ENCODE measurements around a stretch of chr13.

DNA sequence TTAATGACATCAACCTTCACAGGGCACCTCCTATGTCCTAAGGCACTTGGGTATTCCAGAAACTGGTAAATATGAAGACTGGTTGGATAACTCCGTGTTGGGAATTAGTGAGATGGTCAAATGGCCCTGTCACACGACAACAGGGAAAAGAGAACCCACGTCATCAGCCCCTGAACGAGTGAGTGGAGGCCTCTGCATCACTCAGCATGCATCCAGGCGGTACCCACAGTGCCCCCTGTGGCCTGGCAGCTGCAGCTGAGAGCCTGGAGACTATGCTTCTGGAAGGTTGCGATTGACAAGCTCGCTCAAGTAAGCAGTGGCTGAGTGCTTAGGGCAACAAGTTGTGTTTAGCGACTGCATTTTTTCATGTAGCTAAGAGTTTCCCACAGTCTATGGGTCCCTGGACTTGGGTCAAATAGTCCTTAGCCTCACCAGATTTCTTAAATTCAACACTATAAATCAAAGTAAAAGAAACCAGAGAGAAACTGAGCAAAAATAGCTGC lies 55.9 kb downstream of the COL4A2 start:
- PRO-cap: no peak

DNA sequence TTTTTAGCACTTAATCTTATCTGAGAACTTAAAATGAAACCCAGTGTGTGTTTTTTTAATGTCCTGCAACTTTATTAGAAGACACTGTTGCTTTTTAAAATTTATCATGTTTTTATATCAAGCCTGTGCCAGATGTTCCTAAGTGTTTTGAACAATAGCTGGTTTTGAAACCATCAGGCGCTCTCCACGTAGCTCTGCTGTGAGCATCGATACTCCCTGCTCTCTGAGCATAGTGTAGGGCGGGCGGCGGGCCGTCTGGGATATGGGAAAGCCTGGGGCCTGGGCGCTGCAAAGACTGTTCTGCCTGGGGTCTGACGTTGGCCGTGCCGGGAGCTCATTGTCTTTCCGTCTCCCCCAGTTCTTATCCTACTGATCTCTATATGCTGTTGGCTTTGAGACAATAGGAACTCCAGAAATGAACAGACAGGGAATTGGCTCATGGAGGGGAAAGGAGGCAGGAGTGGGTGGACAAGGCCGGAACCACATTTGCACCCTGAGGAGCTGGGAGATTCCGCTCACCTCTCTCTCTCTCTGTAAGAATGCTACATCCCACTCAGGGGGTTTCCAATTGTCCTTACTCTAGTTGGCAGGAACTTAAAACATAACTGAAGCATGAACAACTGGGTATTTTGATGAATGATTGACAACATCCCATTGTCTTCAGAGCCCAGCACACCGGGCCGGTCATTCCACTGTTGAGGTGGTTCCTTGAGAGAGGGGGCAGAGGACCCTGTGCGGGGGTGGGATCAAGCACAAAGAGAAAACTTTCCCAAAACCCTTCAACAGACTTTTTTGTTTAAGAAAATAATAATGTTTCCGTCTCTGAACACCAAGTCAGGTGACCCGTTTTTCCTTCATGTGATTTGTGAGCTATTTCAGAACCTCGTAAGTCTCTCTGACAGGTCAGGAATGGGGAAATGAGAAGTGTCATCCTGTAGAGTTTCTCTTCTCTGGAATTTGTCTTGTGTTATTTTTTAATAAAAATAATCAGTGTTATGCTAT lies 64.7 kb downstream of the COL4A2 start:
- PRO-cap: no peak

- PRO-cap: no peak
Observed at GRCh38 chr13:110375871-110376461, 68.9 kb downstream of the COL4A2 start.

GRCh38 chr13:110388609-110389232 lies 81.6 kb downstream of the COL4A2 start:
- PRO-cap: no peak

GRCh38 chr13:110397482-110398133 lies 90.5 kb downstream of the COL4A2 start:
- PRO-cap: no peak

DNA sequence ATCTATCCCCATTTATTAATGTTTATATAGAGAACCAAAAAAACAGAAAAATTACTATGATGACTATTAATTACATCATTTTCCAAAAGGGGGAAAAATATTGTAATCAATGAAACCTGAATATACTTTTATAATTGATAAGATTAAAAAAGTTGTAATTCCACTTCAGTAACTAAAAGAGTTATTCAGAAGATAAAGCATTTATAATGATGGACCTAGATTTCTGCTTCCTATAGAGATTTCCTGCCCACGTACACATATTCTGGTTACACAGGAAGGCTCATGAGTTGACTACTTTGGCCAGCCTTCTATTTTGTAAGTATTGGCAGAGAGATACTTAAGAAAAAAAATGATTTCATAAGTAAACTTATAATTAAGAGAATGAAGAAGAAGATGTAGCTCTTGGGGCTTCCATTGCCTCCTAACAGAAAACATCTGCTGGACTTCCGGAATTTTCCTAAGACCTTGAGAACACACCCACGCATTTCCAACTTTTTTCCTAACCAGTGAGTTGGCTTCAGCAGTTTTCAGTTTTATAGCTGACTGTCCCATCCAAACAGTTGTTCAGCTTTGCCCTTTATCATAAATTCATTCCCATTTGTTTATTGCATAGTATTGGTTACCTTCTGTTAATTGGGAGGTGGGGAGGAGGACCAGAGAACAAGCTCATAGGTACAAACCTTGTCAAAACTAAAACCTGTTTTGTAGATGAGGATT lies 93.6 kb downstream of the COL4A2 start:
- PRO-cap: no peak

- PRO-cap: no peak
Observed at GRCh38 chr13:110431763-110432178, 124.7 kb downstream of the COL4A2 start.

DNA sequence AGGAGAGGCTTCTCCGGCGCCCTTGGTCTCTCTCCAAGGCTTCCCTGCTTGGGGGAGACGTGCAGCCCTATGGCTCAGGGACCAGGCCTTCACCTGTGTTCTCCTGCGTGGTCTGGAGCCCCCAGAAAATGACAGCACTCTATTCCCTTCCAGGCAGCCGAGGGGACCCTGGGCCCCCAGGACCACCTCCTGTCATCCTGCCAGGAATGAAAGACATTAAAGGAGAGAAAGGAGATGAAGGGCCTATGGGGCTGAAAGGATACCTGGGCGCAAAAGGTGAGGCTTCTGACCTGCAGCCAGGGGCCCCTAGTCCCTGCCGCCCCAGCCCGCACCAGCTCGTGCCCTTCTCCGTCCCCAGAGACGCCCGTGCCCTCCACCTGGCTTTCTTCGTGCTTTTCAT lies 76.8 kb downstream of the RAB20 start:
- PRO-cap: no peak

DNA sequence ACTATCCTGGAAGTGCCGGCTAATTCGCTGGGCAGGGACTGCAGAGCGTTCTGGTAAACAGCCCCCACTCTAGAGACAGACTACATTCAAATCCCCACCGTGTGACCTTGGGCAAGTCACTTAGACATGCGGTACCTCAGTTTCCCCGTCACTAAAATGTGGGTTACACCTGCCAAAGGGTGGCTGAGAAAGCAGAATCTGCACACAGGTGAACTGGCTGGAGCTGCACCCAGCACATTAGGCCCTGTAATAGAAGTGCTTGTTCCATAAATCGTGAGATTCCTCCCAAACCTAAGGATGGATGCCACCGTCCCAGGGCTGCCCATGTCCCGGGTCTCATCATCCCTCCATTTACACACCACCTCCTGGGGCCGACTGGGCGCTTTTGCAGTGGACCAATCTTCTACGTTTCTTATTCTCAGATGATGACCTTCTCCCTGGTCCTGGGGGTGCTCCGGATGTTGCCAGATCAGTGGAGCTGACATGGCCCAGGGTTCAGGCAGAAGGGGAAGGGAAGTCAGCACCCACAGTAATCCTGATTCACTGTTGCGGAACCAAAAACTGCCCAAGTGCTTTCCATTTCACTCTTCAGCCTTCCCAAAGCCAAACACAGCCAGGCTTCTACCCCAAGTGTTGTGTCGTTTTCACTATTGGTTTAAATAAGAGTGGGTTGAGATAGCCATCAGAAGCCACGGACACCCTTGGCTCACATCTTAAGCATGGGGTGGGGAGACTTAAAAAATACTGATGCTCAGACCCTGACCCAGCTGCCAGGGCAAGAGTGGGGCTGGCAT lies 29.9 kb downstream of the RAB20 start:
- PRO-cap: no peak

- PRO-cap: no peak
Observed at GRCh38 chr13:110540672-110541955, 20.4 kb downstream of the RAB20 start.

GRCh38 chr13:110557335-110558497 lies 3.8 kb downstream of the RAB20 start:
- PRO-cap: no peak

GRCh38 chr13:110565254-110565453 lies 3.6 kb upstream of the RAB20 start:
- PRO-cap: no peak

DNA sequence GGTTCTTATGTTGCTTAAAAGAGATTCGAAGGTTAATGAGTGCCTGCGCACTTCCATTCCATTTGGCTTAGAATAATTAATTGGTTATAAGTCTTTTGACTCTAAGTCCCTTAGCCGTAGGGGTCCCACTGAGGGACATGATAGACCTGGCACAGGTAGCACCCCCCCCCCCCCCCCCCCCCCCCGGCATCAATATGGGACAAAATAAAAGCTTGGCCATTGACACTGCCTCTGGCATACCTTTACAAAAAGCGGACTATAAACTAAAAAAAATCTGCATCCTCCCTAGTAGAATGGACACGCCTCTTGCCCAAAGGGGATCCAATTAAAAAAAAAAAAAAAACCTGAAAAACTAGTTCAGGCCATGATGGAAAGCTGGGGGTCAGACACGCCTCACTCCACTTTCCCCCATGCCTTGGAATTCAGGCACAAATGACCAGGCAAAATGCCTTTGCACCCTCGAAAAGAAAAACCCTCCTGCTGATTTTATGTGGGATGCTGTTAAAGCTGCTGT lies 5.4 kb upstream of the NAXD start:
- PRO-cap: no peak

- PRO-cap: no peak
Observed at GRCh38 chr13:110617692-110618265, 2.4 kb downstream of the NAXD start.

- PRO-cap: no peak
Observed at GRCh38 chr13:110628280-110628682, 12.9 kb downstream of the NAXD start.

GRCh38 chr13:110640887-110642003 lies 25.9 kb downstream of the NAXD start:
- PRO-cap: no peak

DNA sequence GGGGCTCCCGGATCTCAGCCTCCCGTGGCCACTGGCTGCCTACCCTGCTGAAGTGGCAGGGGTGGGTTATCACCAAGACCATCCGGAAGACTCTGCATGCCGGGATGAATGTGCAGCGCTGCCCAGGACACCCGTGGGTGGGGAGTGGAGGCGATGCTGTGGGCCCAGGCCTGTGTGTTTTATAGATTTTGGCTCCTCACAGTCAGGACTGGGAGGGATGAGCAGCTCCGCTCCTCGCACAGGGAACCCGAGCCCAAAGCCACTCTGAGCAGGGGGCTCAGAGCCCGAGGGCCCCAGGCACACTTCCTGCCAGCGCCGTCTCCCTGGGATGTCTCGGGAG lies 31.1 kb downstream of the NAXD start:
- PRO-cap: no peak

GRCh38 chr13:110714855-110715709 lies 1.6 kb downstream of the ING1 start:
- PRO-cap: bidirectional peak, plus-strand start at chr13:110715033, minus-strand start at chr13:110714935; bidirectional peak, plus-strand start at chr13:110715563, minus-strand start at chr13:110715353; bidirectional peak, plus-strand start at chr13:110715872, minus-strand start at chr13:110715641

DNA sequence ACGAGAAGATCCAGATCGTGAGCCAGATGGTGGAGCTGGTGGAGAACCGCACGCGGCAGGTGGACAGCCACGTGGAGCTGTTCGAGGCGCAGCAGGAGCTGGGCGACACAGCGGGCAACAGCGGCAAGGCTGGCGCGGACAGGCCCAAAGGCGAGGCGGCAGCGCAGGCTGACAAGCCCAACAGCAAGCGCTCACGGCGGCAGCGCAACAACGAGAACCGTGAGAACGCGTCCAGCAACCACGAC lies 5.8 kb downstream of the ING1 start:
- PRO-cap: no peak

- PRO-cap: no peak
Observed at GRCh38 chr13:110874388-110875125, 40.3 kb downstream of the ANKRD10 start.